Renal cortical epithelial cell (primary cell): ENCODE data around the gene PLEKHO2.

GRCh38 chr15:64152902-64153362, 1.4 kb downstream of the SNX22 start:
- RRBS, result no CpG with 5 or more reads among the region's 11 CpGs

DNA sequence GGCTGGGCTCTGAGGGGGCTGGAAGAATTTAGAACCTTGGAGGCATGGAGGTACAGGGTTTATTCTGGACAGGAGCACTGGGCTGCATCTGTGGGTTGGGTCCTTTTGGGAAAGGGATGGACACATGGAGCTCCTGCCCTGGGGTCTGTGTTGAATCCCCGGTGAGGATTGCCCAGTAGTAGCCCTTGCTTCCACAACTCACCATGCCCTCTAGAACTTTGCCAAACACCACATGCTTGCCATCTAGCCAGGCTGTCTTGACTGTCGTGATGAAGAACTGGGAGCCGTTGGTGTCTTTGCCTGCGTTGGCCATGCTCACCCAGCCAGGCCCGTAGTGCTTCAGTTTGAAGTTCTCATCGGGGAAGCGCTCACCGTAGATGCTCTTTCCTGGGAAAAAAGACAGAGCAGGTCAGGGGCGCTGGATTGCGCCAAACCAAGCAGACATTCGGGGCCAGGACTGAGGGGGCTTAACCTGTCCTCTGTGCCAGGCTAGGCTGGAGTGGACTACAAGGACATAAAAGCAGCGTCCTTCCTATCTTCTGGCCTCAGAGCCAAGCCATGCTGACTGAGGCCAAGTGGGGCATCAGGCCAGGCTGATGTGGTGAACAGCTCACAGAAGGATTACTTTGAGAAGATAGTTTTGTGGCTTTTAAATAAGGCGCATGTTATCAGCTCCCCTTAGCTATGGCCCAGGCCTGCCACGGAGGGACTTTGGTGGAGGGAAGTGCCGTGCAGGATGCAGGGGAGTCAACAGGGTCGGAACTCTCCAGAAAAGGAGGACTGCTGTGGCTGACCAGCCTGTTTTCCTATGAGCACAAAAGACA, 5.2 kb downstream of the SNX22 start:
- RRBS, result no CpG with 5 or more reads among the region's 16 CpGs

DNA sequence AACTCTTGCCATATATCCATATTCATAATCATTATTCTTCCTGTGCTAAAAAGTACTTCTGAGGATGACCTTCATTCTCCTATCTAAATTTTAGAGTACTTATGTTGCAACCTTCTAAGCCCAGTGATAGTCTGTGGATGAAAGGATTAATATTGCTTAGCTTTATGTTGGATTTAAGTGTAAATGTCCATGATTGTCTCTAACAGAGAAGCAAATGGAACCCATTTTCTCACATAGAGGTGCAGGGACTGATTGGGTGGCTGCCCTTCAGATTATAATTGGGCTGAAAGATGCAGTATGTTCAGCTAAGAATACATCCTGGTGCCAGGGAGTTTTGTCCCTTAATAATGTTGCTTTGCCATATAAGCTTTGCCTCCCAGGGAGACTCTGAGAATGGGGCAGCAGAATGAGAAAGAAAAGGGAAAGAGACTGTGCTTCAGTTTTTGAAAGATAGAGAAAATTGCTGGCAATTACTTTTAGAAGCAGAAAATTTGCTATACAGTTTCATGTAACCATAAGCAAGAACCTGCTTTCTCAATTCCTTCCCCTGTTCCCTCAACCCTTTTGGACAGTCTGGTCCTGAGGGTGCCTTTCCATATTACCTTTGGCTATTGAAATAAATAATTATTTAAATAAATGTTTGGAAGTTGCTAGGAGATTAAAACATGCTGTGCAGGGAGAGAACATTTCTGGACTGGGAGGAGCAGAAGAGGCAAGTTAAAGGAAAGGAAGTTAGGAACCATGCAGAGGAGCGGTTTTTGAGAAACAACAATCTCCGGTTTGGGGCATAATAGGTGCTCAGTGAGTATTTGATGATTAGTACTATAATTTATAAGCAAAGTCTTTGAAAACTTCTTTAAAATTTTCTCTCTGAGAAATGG, 41.5 kb downstream of the ZNF609 start:
- RRBS, result no CpG with 5 or more reads among the region's 2 CpGs

GRCh38 chr15:64507068-64507845, 46.9 kb downstream of the ZNF609 start:
- RRBS, result no CpG with 5 or more reads among the region's 6 CpGs

GRCh38 chr15:64634467-64635041, 140.8 kb downstream of the RBPMS2 start:
- RRBS, result no CpG with 5 or more reads among the region's 2 CpGs

GRCh38 chr15:64685052-64686133, 90.0 kb downstream of the RBPMS2 start:
- RRBS, result no CpG with 5 or more reads among the region's 6 CpGs

DNA sequence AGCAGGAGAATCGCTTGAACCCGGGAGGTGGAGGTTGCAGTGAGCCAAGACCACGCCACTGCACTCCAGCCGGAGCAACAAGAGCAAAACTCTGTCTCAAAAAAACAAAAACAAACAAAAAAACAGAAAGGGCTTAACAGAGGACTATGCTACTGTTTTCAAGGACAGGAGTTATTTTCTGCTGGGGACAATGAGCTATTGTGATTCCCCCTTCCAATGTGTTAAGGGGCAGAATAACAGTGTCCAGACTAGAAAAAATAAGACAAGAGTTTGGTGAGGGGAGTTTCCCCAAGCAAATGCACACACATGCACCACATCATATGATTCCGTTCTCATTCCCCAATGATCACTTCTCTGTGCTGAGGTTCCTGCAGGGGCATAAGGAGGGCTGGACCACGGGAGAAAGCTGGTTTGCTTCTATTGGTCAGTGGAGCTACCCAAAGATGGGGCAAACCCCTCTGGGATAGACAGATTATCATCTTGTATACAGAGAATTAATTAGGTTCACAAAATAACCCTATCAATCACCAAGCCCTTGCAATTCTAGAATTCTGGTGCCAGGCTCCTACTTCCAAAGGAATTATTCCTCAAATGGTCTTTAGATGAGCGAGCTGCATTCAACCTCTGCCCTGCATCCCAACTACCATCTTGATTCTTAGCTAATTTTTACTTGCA, 80.6 kb downstream of the RBPMS2 start:
- RRBS, result no CpG with 5 or more reads among the region's 7 CpGs

- RRBS, result 3% methylated on average over 12 of the region's 80 CpGs
Observed at GRCh38 chr15:64841143-64842038, at the start of gene PLEKHO2. PLEKHO2 (plus strand) TSS chr15:64841915.

GRCh38 chr15:64842982-64843814, 1.5 kb downstream of the PLEKHO2 start:
- RRBS, result no CpG with 5 or more reads among the region's 14 CpGs

- RRBS, result no CpG with 5 or more reads among the region's 16 CpGs
Observed at GRCh38 chr15:64865552-64866589, 24.2 kb downstream of the PLEKHO2 start.

DNA sequence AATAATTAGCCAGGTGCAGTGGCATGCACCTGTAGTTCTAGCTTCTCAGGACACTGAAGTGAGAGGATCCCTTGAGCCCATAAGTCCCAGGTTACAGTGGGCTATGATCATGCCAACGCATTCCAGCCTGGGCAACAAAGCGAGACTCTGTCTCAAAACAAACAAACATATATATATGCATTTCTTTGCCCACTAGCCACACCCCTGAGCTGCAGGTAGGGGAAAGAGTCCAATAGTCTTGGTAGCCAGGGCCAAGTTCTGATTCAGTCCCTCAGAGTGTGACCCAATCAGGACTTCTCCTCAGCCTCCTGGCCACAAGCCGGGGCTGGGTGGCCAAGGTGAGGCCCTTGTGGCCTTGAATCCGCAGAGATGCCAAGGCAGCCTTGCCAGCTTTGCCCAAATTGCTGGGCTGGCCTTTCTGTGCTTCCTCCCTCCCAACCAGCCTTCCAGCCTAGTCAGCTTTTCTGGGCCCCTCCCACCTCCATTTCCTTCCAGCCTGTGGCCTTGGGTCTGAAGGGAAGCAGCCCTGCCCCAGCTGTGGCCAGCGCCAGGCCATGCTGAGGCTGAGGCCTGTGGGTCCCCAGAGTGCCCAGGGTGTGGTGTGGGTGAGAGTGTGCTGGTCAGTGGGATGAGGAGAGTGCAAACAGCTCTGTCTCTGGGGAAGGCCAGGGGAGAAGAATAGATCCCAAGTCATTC, 34.3 kb upstream of the ANKDD1A start:
- RRBS, result no CpG with 5 or more reads among the region's 5 CpGs

DNA sequence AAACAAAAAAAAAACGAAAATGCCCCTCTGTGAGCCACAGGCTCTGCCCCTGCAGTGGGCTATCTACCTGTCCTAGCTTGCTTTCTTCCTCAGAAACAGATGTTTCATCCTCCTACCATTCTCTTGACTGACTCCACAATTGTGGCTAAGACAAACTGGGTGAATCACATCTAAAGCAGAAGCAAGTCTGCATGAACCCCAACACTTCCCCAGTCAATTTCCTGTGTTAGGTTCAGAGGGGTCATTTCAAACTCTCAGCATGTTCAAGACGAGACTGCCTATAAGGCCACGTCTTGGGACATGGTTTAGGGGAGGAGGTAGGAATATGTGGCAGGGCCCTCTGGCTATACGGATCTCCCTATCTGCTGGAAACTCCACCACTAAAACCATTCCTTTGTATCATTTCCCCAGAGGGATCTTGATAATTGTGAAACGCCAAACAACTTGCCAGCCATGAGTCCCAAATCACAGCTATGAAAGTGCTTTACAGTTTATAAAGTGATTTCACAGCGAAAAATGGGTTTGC, 28.5 kb upstream of the ANKDD1A start:
- RRBS, result no CpG with 5 or more reads among the region's 6 CpGs

- RRBS, result no CpG with 5 or more reads among the region's 4 CpGs
Observed at GRCh38 chr15:64944272-64944716, 32.6 kb downstream of the ANKDD1A start.

DNA sequence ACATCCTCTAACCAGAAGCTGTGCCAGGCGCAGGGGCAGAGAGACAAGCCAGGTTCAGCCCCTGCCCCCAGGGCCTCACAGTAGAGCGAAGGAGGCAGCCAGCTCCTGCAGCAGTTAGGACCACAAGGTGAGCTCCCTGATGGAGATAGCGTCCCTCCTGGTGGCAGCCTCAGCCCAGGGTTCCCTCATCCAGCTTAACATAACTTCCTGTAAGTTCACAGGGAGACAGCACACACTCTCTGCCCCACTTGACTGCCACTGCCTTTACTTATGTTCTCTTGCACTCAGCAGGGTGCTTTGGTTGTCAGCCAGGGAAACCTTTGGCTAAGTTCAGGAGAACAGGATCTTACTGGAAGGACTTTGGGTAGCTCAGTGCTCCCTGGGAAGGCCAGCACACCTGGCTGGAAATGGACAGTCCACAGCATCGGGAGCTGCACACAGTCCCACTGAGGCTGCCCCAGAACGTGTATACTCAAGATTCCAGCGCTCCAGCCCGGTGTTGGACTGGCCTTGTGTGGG, 10.9 kb downstream of the KBTBD13 start:
- RRBS, result no CpG with 5 or more reads among the region's 7 CpGs

- RRBS, result 2% methylated on average over 30 of the region's 80 CpGs
Observed at GRCh38 chr15:65132786-65133443, 693 bp downstream of the PDCD7 start.

DNA sequence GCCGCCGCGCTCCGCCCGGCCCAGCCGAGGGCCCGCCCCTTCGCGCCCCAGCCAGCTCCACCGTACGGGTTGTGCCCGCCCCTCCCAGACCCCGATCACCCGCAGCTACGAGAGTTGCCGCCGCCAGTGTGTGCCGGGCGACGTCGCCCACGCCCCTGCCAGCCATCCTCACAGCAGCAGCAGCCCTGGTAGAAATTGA, 217 bp upstream of the PARP16 start:
- RRBS, result no CpG with 5 or more reads among the region's 22 CpGs

GRCh38 chr15:65300876-65301618, 14.4 kb upstream of the PARP16 start:
- RRBS, result 78% methylated on average over 10 of the region's 50 CpGs

DNA sequence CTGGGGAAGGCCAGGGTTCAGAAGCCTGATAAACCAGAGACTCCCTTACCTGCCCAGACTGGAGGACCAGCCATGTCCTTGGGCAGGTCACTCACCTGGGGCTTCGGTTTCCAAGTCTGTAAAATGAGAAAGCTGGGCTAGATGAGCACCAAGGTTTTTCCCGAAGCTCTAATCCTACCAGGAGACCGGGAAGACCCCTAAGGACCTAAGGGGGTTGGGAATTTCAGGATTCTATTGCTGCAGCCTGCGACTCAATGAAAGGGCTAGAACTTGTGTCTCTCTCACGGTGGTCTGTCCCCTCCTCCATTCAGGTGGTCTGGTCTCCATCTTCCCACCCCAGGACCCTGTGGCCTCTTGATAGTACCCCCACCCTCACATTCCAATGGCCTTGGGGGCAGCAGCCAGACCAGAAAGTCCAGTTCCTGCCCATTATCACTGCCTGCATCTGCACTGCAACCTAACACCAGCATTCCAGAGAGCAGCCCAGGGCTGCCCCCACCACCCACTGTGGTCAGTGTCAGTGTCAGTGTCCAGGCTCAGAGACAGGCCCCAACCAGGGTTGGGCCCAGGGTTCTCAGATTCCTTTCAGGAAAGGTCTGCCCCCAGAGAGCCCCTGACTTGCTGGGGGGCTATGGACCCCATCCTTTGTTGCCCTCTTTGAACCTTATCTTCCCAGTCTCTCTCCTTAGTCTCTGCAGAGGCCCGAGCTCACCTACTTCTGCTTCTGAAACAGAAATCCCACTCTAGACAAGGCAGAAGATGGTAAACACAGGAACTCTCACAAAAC, 12.6 kb downstream of the IGDCC3 start:
- RRBS, result no CpG with 5 or more reads among the region's 6 CpGs

DNA sequence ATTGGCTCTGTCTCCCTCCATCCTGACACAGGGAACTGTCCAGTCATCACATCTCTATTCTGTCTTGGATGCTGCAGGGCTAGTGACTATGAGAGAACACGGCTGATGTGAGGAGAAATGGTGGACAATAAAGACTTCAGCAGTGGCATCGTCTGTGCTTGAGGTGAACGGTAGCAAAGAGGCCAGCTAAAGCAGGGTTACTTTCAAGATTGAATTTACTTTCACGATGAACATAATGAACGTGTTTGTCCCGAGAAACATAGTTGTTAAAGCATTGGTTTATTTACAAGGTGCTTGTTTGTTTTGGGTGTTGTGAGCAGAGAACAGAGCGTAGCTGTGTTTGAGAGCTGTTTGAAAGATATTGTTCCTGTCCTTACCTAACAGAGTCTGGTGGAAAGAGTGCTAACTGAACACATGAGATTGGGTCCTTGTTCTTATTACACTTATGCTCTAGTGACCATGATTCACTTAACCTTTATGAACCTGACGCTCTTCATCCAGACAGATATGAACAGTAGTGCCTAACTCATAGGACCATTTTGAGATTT, 4.1 kb downstream of the HACD3 start:
- RRBS, result no CpG with 5 or more reads among the region's 8 CpGs

DNA sequence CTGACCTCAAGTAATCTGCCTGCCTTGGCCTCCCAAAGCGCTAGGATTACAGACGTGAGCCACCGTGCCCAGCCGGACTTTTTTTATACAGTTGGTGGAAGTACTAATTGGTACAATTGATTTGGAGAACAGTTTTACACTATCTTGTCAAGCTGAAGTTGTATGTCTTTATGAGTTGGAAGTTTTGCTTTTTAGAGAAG, 9.1 kb downstream of the HACD3 start:
- RRBS, result no CpG with 5 or more reads among the region's 4 CpGs